ENCODE data around the gene SLC4A4.

DNA sequence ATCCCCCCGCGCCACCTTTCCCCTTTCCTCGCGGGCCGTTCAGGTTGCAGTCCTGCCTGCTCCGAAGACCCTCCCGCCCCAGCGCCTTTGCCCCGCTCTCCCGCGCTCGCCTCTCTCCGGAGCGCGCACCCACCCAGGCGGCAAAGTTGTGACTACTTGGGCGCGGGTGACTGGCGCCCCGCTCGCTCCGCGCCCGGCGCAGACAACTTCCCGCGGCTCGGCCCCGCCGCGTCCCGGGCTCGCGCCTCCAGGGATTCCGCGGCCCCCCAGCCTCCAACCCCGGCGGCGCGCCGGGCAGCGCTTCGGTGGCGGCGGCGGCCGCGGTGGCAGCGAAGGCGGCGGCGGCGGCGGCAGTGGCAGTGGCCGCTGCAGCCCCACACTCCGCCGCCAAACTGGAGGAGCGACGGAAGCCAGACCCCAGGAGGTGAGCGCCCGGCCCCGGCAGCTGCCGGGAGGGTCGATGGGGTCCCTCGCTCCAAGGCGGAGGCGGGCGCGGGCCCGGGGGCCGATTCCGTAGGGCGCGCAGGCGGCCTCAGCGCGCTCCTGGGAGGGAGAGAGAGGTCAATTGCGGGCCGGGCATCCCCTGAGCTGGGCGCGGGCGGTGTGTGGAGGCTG lies at the start of gene SLC4A4:
TSS of gene SLC4A4 (plus strand) at position 282 of the 615 bp plus-strand sequence.
- RRBS: 1% methylated on average over 48 of the region's 82 CpGs

DNA sequence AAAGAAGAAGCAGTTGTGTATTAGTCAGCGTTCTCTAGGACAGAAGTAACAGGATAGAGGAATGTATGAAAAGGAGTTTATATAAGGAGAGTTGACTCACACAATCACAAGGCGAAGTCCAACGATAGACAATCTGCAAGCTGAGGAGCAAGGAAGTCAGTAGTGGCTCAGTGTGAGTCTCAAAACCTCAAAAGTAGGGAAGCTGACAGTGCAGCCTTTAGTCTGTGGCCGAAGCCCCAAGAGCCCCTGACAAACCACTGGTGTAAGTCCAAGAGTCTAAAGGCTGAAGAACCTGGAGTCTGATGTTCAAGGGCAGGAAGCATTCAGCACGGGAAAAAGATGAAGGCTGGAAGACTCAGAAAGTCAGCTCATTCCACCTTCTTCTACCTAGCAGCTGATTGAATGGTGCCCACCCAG lies 181.2 kb downstream of the GC start:
- RRBS: no CpG with 5 or more reads among the region's 5 CpGs

- RRBS: 3% methylated on average over 7 of the region's 35 CpGs
Measured at GRCh38 chr4:72569461-72570474, 747 bp upstream of the ADAMTS3 start.

DNA sequence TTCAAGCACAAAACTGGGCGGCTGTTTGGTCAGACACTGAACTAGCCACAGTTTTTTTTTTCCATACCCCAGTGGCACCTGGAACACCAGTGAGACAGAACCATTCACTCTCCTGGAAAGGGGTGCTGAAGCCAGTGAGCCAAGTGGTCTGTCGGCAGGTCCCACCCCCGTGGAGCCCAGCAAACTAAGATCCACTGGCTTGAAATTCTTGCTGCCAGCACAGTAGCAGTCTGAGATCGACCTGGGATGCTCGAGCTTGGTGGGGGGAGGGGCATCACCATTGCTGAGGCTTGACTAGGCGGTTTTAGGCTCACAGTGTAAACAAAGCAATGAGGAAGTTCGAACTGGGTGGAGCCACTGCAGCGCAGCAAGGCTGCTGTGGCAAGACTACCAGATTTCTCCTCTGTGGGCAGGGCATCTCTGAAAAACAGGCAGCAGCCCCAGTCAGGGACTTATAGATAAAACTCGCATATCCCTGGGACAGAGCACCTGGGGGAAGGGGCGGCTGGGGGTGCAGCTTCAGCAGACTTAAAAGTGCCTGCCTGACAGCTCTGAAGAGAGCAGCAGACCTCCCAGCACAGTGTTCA lies 223.1 kb downstream of the COX18 start:
- RRBS: no CpG with 5 or more reads among the region's 10 CpGs

- RRBS: no CpG with 5 or more reads among the region's 11 CpGs
Measured at GRCh38 chr4:73070023-73070450, 521 bp upstream of the COX18 start.

DNA sequence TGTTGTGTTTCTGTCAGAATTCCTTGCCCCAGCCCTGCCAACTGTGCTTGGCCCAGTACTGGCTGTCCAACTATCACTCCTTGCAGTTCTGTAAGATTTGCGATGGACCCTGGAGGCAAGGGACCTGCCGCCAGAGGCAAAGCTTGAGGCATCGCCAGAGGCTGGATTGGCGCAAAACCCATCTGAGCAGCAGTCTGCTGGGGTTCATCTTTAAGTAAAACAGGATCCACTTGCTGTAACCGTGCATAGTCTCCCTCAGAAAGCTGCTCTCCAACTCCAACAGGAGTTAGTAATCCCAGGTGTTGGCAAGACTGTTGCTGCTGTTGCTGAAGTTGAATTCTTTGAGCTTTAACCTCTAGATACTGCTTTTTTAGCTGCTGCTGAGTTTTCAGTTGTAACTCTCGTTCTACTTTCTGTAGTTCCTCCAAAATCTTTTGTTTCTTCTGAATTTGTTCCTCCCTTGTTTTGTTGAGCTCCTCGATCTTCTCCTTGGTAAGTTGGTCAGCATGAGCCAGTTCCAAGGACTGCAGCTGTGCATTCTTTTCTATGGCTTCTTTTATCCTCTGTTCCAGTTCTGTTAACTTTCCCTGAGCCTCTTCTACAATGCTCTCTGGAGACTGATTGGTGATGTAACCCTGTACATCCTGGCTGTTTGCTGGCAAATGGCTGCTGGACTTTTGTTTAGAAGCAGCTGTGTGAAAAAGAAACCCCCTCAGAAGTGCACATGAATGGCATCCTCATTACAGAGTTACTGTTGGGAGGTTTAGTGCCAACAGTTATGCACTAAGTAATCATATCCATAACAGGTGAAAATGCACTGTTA lies 70.3 kb upstream of the COX18 start:
- RRBS: no CpG with 5 or more reads among the region's 7 CpGs

DNA sequence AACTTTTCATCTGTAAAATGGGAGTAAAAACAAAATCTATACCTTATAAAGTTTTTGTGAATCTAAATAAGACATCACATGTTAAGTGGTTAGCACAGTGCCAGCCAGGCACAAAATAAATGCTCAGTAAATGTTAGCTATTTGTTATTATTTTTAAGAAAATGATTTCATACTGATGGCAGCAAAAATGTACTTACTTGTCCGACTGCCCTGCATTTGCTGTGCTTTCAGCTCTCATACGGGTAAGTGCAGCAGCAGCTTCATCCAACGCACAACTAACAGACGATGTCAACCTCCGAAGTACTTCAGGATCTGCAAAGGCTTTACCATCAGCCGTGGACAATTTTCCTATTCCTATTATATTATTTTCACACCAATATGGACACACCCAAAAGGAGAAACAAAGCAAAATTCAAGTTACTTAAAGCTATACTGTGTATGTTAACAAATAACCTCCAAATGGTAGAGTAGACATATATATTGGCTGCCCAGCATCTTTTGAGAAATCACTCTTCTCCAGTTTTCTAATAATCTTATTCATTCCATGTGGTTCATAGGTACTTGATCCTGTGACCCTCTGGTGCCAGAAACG lies 91.6 kb upstream of the COX18 start:
- RRBS: no CpG with 5 or more reads among the region's 7 CpGs

- RRBS: no CpG with 5 or more reads among the region's 4 CpGs
Measured at GRCh38 chr4:73192204-73193046, 66.2 kb downstream of the ANKRD17 start.

DNA sequence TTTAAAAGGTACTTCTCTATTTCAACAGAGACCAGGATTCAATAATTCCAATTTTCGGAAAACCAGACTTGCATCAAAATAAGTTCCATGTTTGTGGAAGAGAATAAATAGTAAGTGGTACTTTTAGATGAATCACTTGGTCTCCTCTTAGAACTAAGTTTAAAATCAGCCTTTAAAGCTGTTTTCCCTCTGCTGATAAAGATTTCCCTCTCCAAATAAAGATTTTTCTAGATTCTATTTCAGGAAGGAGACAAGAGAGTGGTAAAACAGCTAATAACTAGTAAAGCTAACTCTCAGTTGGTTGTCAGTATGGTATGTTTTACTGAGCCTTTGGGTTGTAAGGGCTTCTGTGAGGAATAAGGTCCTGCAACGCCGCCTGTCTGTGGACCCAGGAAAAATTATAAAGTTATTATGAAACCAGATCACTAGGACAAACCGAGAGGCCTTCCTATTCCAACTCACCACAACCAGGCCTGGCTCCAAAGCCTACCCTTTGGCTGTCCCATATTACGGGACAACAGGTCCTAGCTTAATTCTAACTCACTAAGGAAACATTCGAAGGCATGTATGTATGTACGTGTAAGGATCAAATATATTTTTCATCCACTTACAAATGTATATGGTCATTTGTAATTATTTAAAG lies 1.5 kb downstream of the ANKRD17 start:
- RRBS: no CpG with 5 or more reads among the region's 7 CpGs

GRCh38 chr4:73257706-73257878 lies 1.0 kb downstream of the ANKRD17 start:
- RRBS: no CpG with 5 or more reads among the region's 3 CpGs

DNA sequence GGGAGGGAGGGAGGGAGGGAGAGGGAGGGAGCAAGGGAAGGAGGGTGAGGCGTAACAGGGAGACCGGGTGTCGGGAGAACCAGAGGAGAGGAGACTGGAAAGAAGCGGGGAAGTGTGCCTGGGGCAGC lies 137 bp upstream of the ANKRD17 start:
- RRBS: 2% methylated on average over 2 of the region's 4 CpGs

DNA sequence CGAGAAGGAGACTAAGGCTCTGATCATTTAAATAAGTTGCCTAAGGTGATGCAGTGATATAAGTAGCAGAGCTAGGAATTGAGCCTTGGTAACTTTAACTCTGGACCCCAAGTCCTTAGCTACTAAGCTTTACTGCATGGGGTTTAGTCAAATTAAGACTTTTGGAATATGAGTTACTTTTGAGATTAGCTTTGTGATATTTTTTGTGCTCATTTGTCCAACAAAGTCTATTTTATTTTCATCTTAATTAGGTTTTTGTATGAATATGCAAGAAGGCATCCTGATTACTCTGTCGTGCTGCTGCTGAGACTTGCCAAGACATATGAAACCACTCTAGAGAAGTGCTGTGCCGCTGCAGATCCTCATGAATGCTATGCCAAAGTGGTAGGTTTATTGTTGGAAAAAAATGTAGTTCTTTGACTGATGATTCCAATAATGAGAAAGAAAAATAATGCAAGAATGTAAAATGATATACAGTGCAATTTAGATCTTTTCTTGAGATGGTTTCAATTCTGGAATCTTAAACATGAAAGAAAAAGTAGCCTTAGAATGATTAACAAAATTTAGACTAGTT lies 10.8 kb downstream of the ALB start:
- RRBS: no CpG with 5 or more reads among the region's 3 CpGs

DNA sequence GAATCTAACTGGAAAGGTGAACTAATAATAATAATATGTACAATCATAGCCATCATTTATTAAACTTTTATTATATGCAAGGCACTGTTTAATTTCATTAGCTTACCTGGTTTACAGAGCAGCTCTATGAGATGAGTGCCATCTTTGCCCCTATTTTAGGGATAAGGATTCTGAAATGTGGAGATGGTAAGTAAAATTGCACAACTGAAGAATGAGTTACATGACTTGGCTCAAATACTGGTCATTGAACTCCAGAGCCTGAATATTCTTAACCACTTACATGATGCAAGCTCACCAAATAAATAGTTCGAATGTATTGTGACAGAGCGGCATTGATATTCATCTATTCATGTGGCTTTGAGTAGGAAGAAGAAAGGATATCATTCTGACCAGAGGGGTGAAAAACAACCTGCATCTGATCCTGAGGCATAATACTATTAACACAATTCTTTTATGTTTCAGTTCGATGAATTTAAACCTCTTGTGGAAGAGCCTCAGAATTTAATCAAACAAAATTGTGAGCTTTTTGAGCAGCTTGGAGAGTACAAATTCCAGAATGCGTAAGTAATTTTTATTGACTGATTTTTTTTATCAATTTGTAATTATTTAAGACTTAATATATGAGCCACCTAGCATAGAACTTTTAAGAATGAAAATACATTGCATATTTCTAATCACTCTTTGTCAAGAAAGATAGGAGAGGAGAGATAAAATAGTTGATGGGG lies 11.9 kb downstream of the ALB start:
- RRBS: no CpG with 5 or more reads among the region's 4 CpGs

DNA sequence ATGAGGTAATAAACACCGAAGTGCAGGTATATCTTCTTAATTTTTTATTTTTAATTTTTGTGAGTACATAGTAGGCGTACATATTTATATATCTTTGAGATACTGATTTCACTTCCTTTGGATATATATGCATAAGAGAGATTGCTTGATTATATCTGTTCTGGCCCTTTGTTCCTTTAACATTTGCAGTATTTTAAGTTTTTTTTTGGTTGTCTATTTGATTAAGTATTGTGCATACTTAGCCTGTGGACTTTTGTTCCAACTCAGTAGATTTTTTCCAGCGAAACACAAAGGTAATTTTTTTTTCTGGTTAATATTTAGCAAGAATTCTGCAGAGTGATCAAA lies 274 bp upstream of the AFM start:
- RRBS: no CpG with 5 or more reads among the region's 3 CpGs

DNA sequence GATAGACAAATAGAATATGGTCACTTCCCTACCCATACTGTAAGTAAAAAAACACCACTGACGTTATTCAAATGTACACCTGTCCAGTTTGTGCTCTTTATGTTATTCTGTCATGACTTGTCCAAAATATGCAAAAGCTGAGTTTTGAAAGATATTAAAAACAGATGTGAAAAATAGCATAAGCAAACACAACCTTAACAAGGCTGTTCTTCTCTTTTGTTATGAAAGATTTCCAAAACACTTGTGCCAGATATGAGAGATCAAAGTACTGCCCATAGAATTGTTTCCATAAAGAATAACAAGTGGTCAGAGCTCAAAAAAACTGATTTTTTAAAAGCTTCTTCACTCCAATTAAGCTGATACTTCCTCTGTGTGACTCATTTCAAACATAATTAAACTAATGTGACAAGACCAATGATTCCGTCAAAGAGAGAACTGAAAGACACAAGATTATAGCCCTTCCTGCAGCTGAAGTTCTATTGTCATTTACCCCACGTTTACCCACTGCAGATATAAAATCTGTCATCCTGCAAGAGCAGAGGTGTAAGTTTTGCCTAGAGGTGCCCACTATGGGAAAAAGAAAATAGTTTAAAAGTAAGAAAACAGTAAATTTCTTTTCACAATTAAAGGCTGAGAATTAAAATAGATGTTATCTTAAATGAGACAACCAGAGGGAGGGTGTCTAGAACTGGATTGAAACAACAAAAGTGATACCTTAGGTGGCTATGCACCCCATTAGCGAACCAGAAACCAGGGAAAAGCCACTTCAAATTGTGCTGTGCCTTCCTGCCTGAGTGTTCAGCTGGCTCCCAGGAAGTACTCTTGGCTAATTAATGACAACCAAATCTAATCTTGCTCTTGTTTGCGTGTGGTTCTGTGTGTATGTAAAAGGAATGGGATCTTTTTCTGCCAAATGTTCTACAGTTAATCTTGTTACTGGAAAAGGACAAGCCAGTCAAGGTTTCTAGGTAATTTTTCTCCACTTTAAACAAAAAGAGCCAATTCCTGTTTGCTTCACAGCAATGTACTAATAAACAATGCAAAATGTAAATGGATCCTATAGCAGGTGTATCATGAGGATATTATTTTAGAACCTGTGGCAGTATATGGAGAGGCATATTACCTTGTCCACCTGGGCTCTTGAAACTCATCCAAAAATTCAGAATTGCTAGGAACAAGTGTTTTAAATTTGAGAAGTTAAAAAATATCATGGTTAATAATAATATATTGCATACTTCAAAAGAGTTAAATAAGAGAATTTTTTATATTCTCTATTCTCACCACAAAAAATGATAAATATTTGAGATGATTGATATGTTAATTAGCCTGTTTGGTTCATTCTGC lies 29.9 kb downstream of the RASSF6 start:
- RRBS: no CpG with 5 or more reads among the region's 5 CpGs

DNA sequence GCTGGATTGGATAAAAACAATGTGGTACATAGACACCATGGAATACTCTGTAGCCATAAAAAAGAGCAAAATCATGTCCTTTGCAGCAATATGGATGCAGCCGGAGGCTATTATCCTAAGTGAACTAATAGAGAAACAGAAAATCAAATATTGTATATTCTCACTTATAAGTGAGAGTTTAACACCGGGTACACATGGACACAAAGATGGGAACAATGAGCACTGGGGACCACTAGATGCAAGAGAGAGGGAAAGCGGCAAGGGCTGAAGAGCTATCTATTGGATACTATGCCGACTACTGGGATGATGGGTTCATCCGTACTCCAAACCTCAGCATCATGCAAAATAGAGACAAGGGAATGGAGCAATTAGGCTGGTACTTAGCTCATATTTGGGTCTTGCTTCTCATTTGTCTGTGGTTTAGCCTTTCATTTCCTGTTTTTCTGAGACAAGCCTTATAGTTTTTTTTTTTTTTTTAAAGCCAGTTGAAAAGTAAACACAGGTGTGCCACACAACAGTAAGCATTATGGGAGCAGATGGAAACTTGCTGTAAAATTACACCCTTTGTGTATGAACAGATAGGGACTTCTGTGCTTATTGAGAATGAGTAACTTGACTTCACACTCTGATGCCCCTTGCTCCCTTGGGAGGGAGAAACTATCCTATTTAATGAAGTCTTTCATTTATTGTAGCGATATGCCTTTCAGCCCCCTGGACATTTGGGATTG lies 13.9 kb downstream of the RASSF6 start:
- RRBS: no CpG with 5 or more reads among the region's 6 CpGs

- RRBS: no CpG with 5 or more reads among the region's 3 CpGs
Measured at GRCh38 chr4:73608616-73609071, 11.6 kb downstream of the RASSF6 start.

DNA sequence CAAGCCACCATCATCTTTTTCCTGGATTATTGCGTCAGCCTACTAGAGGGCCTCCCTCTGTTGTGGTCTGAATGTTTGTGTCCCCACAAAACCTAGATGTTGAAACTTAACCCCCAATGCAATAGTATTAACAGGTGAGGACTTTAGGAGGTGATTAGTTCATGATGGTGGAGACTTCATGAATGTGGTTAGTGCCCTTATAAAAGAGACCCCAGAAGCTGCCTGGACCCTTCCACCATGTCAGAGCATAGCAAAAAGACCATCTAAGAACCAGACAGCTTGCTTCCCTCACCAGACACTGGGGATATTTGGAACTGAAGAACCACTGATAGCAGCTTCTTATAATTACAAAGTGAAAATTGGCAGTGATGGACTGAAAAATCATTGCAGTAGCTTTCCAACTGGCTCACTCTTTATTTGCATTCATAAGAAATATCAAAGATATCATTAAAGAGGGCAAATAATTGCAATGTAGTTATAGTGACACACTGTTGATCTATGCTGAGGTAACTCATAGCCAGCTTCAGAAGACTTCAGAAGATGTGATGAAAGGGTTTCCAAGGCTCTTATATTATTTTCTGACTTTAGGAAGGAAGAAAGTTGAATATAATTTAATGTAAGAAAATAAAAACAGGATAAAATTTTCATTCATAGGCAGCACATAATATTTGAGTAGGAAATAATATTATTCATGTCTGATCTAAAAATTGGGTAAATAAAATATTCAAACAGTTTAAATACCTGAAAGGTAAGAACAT lies 5.8 kb downstream of the RASSF6 start:
- RRBS: no CpG with 5 or more reads among the region's 1 CpG

DNA sequence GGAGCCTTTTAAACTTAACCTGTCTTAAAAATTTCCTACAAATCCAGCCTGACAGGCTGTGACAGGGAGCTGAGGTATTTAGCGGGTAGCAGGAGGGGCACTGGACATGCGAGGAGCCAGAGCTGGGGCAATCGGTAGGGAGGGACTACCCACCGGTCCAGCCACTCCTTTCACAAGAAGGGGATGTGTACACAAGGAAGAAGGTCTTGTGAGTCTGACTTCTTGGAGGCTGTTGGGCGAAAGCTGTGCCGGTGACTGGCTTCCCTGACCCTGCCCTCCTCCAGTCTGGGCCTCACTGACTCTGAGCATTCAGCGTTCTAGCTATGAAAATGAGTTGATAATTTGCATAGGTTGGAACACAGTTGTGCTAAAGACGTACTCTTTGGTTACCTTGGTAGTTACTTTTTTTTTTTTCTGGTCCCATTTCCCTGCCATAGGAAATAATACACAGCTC lies 12.7 kb upstream of the CXCL8 start:
- RRBS: 74% methylated on average over 3 of the region's 8 CpGs

Measured in mononuclear cell (primary cell).